Mononuclear cell (primary cell): ENCODE results near the gene PF4V1.

DNA sequence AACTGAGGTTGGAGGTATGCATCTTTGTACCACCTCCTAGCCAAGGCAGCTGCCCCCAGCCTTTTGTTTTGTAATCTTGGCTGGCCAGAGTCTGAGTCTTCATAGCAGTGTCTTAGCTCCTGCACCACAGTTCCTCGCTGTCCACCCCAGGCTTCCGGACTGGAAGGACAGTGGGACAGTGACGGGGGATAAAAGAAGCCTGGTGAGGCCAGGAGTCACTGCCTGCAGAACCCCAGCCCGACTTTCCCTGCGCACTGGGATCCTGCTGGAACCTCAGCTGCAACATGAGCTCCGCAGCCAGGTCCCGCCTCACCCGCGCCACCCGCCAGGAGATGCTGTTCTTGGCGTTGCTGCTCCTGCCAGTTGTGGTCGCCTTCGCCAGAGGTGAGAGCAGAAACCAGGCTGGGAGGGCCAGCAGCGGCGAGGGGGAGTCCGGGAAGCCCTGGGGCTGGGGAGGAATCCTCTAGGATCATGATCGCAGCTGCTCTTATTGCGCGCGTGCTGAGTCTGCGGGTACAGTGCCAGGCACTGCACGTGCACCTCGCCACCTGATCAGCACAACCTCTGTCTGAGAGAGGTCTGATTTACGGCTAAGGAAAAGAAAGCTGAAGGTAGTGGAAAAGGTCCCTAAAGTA, at the start of gene PF4V1:
PF4V1 (plus strand) TSS at position 218 of the 635 bp plus-strand sequence.
- RRBS, result no CpG with 5 or more reads among the region's 24 CpGs

GRCh38 chr4:74036912-74037807, 1.3 kb downstream of the CXCL3 start:
- RRBS, result no CpG with 5 or more reads among the region's 4 CpGs

GRCh38 chr4:74096313-74096625, 2.7 kb downstream of the CXCL2 start:
- RRBS, result no CpG with 5 or more reads among the region's 4 CpGs

DNA sequence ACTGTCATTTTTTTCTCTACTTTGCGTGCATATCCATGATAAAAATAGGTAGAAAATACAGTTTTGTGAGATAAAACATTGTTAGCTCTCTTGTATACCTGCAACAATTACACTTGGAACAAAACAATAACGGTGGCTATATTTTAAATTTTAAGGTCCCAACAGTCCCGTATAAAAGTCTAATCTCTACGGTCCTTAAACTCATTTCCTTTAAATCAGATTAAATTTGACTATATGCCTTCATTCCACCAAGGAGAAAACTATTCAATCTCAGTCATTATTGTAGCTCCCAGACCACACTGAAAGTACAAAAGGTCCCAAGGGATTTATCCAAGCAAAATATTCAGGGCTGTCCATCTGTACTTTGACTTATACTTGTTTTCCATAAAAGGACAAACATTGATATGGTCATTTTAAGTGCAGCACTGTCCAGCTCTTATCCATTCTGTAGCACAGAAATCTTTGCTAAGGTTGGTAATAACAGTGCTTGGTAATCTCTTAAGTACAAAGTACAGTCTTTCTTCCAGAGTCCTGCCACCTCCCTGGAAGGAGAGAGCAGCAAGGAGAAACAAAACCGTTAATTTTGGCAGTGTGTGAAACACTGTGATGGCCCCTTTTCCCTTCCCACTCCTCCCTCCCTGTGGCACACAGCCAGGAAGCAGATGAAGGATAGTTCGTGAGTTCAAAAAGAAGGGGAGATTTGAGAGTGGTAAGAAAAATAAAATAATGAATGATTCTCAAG, 6.6 kb upstream of the CXCL2 start:
- RRBS, result no CpG with 5 or more reads among the region's 6 CpGs

DNA sequence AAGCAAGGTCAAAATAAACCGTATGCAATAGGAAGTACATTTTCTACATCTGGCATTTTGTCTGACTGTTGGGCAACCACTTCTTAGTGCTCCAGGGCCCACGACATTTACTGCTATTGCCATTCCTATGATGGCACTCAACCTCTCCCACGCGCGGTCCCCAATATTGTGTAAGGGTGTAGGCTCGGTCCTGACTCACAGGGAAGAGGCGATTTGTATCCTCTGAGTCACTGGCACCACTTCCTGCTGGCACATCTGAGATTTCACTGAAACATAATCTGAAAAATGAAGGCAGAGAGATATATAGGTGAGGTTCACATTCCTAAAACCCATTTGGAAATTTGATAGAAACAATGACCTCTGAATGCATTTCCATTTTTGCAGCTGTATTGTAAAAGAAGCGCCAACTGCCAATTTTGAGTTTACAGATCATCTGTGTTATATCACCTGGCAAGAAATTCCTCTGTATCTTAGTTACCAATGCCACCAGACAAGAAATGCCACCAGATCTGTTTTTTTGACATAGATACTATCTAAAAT, 9.7 kb downstream of the EREG start:
- RRBS, result no CpG with 5 or more reads among the region's 8 CpGs

DNA sequence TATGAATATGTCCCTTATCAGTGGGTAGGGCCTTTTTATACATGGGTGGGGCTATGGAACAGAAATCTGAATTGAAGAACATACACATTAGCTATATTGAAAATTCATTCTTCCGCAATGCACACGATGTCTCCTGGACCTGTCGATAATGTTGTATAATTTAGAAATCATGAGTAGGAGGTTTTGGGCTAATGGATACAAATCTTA, 30.0 kb downstream of the EREG start:
- RRBS, result no CpG with 5 or more reads among the region's 3 CpGs

GRCh38 chr4:74624687-74625395, 169.5 kb downstream of the BTC start:
- RRBS, result no CpG with 5 or more reads among the region's 3 CpGs

DNA sequence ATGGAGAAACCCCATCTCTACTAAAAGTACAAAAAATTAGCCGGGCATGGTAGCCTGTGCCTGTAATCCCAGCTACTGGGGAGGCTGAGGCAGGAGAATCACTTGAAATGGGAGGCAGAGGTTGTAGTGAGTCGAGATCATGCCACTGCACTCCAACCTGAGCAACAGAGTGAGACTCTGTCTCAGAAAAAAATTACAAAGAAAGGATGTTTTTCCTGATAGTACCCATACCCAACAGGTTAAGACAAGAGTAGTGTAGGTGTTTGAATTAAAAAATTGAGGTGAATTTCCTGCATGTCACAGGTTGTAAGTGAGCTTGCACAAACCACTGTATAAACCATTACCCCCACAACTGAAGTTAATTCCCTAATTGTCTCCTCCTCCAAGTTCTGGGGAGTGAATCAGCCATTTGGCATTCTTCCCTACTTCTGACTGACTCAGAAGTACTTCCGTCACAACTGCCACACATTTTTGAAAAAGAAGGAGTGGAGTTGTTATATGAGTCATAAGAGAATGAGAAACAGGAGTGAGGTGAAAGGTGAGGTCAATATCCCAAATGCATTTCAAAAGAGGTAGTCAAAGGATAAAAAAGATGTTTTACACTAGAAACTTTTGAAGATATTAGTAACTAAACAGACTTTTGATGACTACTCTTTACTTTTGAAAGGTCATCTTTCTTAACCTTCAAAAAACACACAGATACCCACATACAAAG, 134.6 kb downstream of the BTC start:
- RRBS, result no CpG with 5 or more reads among the region's 3 CpGs

GRCh38 chr4:74667846-74668397, 126.4 kb downstream of the BTC start:
- RRBS, result no CpG with 5 or more reads among the region's 1 CpG

DNA sequence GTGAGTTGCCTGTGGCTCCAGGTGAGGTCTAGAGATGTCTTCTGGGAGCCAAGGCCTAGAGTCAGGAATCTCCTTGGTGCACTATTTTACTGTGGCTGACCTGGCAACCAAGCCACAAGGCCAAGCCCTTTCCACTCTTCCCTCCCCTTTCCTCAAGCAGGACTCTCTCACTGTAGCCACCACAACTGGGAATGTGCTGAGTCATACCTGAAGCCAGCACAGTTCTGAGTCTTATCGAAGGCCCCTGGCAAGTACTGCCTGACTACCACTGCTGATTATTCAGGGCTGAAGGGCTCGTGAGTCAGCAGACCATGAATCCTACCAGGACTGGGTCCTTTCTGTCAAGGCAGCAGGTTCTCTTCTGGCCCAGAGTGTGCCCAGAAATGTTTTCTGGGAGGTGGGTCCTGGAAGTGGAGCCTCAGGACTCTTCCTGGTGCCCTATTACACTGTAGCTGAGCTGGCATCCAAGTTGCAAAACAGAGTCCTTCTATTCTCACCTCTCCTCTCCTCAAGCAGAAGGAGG, 111.6 kb downstream of the BTC start:
- RRBS, result no CpG with 5 or more reads among the region's 2 CpGs

DNA sequence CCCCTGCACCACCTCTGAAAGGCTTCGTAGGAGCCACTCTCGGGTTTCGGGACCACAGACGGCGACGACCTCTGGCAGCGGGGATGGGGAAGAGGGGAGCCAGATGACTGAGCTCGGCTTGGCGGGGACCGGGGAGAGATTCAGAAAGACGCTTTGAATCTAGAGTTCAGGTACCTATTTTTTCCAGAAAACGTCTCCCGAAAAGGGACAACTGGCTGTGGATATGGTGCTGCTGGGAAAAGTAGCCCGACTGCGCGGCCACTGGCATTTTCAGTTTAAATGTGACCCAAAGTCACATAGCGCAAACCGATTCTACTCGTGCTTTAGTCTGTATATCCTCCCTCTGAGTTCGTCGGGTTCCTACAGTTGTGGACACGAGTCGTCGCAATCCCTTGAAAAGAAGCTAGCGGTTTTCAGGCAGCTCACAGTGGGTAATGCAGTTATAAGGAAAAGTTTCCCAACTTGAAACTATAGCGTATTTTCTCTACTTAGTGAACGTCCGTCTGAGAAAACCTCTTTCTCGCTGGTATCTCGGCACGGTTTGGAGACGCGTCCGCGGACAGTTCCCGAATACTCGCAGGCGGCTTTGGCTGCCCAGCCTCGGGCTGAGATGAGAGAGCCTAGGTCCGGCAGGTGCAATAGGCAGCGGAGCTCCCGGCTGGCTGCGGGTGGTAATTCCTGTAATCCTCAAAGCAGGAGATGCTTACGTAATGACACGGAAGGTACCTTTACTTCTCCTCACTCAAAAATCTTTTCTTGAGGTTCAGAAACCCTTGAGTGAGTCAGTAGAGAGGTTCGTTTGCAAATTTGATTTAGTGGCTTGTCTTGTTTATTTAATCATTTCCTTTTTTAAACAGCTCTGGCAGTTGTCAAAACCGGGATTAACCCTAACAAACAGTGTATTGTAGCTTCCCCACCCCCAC, 1.4 kb downstream of the PARM1 start:
- RRBS, result no CpG with 5 or more reads among the region's 47 CpGs

- RRBS, result no CpG with 5 or more reads among the region's 5 CpGs
Observed at GRCh38 chr4:75046393-75047149, 113.7 kb downstream of the PARM1 start.

DNA sequence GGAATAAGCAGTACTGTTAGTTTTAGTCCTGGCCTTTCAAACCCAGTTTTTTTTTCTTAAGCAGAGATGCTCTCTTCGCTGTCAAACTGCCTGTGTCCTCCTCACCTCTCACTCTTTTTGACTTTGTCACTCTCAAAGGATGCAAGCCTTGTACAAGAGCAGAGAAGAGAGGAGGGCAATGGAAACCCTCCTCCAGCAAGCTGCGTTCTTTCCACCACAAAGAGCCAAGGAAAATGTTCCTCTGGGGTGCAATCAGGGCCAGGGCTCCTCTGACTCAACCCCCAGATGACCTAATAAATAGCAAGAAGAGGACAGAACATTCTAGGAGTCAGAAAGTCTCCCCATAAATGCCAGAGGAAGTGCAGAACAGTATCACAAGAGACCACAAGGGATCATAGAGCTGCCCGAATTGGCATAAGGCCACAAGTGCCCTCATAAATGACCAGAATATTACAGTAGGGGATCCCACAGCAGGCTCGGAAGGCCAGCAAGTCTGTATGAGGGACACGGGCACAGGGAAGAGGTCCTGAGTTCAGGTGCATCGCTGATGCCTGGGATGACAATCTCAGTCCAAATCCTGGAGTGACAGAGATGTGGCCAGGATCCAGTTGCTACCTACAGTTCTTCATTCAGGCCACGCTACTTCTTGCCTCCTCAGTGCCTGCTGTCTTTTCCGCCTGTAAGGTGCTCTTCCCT, 186.0 kb downstream of the RCHY1 start:
- RRBS, result no CpG with 5 or more reads among the region's 8 CpGs

- RRBS, result no CpG with 5 or more reads among the region's 6 CpGs
Observed at GRCh38 chr4:75512068-75513088, 1.8 kb downstream of the RCHY1 start.

DNA sequence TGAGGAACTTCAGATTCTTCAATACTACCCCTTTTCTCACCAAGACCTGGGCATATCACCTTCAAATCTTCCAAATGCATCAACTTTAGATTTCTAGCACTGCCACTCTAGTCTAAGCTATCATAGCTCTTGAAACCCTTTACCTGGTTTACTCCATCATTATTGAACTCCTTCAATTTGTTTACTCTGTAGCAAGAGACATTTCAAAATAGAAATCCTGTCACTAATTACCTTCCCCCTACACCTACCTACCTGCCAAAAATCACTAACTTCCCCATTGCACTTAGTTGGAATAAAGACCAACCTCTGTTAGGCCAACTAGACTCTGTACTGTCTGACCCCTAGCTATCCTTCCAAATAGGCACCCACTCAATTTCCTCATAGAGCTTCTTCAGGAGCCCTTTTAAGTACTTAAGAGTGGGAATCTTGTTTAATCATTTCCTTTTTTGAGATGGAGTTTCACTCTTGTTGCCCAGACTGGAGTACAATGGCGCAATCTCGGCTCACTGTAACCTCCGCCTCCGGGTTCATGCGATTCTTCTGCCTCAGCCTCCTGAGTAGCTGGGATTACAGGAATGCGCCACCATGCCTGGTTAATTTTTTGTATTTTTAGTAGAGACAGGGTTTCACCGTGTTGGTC, 8.8 kb upstream of the CDKL2 start:
- RRBS, result no CpG with 5 or more reads among the region's 7 CpGs

GRCh38 chr4:75645017-75645880, 14.9 kb upstream of the CDKL2 start:
- RRBS, result 100% methylated on average over 1 of the region's 17 CpGs

- RRBS, result no CpG with 5 or more reads among the region's 2 CpGs
Observed at GRCh38 chr4:75649455-75649656, 19.0 kb upstream of the CDKL2 start.

DNA sequence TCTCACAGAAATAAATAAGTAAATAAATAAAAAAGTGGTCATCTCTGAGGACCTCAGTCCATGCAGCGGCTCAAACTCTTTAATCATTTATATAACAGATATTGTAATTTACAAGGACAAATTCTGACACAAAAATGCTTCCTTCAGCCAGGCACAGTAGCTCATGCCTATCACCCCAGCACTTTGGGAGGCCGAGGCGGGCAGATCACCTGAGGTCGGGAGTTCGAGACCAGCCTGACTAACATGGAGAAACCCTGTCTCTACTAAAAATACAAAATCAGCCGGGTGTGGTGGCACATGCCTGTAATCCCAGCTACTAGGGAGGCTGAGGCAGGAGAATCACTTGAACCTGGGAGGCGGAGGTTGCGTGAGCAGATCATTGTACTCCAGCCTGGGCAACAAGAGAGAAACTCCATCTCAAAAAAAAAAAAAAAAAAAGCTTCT, 19.7 kb upstream of the CDKL2 start:
- RRBS, result no CpG with 5 or more reads among the region's 8 CpGs

DNA sequence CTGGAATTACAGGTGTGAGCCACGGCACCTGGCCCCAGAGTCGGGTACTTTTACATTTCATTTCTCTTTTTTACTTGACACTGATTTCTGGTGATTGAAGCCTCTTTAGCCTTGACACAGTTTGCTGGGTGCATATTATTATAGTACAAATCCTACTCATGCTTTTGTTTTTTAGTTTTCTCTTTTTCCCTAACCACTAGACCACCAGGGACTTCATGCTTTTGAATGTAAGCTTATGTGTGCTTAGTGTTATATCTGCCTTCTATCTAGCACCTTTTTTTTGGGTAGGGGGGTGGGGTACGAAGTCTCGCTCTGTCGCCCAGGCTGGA, 4.6 kb downstream of the USO1 start:
- RRBS, result no CpG with 5 or more reads among the region's 5 CpGs

DNA sequence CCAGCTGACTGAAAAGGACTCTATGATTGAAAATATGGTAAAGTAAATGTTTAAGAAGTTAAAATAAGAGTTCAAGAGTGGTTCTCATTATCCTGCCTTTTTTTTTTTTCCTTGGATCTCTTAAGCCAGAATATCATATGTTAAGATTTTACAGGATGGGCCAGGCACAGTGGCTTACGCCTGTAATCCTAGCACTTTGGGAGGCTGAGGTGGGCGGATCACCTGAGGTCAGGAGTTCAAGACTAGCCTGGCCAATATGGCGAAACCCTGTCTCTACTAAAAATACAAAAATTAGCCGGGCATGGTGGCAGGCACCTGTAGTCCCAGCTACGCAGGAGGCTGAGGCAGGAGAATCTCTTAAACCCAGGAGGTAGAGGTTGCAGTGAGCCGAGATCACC, 80.9 kb downstream of the USO1 start:
- RRBS, result no CpG with 5 or more reads among the region's 6 CpGs